Penis (tissue), 1 donor: ENCODE results near the genes PANX2 and NCAPH2.

- PRO-cap, result no peak
Observed at GRCh38 chr22:50006321-50006684, 6.3 kb downstream of the IL17REL start.

GRCh38 chr22:50010581-50011173 lies 1.9 kb downstream of the IL17REL start:
- PRO-cap, result no peak

DNA sequence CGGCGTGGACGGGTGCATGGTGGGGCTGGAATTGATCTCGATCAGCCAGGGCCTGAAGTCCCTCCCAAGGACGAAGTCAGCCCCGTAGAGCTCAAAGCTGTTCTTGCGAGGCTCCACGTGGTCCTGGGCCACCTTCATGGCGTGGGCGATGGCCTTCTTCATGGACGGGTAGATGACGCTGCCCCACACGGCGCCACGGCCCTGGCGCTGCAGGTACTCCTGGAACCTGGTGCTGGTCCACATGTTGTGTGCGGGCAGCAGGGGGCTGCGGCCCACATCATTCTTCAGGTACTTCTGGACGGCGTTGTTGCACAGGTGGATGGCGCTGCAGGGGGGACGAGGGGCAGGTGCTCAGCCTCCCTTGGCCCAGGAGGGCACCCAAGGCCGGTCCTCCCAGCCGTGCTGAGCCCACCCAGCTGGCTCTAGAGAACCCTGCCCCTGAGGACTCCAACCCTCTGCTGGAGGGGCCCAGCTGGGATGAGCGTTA lies 19.3 kb upstream of the IL17REL start:
- PRO-cap, result no peak

DNA sequence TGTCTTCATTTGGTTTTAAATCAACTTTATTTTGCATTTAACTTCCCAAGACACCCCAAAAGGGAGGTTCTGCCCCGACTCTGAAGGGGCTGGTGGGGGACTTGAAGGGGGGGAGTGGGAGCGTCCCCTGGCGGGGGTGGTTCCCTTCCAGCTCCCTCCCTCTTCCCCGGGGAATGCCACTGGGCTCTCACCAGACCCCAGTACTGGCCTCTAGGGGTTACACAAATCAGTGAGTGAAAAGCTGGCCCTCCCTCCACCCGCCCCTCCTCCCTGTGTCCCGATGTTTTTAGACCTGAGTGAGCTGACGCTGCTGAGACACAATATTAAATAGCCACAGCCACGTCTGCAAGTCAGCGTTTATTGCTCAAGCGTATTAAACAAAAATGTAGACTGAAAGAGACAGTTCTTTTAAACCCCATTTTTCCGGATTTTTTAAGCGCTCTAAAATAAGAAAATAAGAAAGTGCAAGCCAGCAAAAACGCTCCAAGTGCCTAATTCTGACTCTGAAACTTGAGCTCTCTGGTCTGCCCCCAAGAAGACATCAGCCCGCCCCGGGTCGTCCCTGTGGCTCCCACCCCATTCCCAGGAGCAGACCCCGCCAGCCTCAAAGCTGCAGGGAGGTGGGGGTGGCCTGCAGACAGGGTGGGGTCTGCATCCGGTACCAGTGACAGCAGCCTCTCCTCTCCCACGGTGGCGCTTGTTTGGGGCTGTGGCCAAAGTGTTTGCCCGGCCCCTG lies 26.0 kb downstream of the MLC1 start:
- PRO-cap, result no peak

GRCh38 chr22:50170420-50171025 lies at the start of gene PANX2:
TSS of gene PANX2 (plus strand) at chr22:50170731.
- PRO-cap, result no peak

DNA sequence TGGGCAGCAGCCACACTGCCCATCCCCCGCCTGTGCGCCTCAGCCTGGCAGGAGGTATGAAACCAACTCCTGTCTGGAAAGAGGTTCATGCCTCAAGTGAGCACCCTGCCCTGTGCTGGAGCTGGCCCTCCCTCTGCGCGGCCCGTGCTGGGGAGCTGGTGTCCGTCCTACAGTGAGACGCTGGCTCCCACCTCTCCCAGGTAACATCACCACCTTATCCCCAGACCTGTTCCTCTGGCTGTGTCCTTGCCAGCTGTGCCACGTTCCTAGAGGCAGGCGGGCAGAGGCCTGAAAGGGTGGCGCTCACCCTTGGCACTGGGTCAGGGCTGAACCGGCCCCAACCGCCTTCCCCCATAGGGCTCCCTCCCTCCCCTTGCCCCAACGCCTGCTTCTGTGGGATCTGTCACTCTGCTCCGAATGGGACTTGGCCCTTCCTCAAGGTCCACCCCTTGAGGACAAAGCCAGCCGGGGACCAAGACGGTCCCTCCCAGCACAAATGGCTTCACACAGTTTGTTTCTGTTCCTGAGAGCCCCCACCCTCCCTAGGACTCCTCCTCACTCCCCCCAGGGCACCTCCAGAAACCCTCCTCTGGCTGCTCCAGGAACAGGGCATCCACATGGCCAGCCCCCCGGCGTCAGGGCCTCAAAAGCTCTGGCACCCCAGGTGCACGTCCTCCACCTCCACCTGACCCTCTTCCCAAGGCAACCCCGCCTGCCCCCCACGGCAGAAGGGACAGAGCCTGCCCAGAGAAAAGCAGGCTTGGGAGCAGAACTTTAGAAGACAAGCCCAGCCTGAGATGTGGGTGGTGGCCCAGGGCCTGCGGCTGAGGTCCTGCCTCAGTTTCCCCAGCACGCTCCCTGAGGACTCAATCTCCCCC lies 2.8 kb upstream of the TRABD start:
- PRO-cap, result no peak

GRCh38 chr22:50186814-50187695 lies 1.3 kb downstream of the TRABD start:
- PRO-cap, result no peak

- PRO-cap, result no peak
Observed at GRCh38 chr22:50189643-50190058, 3.9 kb downstream of the TRABD start.

DNA sequence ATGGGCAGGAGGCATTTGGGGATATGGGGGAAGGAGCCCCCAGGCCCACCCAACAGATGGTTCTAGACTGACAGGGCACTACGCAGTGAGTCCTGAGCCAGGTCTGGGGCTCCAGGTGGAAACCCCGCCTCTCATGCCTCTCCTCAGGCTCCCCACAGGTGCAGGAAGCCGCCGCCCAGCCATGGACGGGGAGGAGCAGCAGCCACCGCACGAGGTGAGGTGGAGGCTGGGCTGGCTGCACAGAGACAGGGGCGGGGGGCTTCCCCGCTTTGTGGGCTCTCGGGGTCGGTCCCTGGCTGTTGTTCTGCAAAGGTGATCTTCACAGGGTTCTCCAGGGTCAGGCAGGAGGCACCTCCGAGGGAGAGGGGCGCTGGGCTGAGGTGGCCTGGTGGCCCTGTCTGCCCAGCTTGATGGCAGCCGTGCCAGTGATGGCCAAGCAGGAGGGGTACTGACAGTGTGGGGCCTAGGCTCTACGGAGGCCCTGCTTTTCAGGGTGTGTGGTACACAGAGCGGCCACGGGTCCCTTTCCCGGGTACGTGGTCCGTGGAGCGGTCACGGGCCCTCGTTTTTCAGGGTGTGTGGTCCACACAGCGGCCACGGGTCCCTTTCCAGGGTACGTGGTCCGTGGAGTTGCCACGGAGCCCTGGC lies 7.3 kb downstream of the TRABD start:
- PRO-cap, result no peak

GRCh38 chr22:50225616-50226254 lies 19.1 kb downstream of the TUBGCP6 start:
- PRO-cap, result no peak

DNA sequence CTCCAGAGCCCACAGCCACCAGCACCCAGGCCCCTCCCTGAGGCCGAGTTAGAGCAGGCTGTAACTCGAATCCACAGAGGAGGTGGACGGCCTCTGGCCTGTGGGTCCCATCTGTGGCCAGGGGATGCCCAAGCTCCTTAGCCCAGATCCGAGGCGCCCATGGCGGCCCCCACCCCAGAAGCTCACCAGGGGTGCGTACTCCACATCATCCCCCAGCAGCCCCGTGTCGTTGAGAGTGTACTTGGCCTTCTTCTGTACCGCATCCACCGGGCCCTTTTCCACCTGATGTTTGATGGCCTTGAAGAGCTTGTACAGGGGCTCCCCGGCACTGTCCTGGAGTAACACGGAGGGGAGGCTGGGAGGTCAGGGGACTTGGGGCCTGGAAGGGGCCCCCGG lies 9.3 kb upstream of the MAPK11 start:
- PRO-cap, result no peak

DNA sequence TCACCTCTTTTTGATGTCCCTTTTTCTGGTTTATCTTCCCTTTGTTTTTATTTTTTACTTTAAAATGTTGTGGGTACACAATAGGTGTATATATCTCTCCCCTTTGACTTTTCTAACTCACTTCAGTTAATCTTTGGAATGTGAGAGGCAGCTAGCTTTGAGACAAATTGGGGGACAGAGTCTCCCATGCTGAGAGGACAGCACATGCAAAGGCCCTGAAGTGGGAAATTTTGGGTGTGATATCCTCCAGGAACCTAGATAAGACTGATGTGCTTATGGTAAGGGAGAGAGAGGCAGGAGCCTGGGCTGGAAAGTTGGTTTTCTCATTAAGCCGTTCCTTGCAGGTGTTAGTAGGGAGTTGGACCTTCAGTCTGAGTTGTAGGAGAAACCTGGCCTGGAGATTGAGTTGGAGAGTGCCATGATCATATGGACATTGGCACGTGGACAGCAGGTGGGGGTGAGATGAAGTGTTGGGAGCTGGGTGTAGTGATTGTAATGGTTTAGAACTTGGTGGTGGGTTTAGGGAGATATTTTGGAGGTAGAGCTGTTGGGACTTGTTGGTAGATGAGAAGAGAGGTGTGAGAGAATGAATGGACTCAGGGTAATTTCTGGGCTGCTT lies 4.8 kb downstream of the PPP6R2 start:
- PRO-cap, result no peak

DNA sequence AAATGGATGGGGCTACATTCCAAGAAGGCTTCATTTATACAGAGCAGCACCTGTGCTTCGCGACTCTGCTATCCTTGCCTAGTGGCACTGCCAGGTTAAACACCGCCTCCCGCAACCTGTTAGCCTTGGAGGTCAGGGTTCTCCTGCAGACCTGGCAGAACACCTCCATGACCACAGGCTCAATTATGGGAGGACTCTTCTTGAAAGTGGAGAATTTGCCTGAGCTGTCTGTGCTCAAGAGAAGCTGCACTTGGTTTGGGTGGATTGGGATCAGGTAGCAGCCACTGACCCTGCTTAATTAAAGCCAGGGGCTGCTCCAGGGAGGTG lies 56.2 kb downstream of the PPP6R2 start:
- PRO-cap, result no peak

DNA sequence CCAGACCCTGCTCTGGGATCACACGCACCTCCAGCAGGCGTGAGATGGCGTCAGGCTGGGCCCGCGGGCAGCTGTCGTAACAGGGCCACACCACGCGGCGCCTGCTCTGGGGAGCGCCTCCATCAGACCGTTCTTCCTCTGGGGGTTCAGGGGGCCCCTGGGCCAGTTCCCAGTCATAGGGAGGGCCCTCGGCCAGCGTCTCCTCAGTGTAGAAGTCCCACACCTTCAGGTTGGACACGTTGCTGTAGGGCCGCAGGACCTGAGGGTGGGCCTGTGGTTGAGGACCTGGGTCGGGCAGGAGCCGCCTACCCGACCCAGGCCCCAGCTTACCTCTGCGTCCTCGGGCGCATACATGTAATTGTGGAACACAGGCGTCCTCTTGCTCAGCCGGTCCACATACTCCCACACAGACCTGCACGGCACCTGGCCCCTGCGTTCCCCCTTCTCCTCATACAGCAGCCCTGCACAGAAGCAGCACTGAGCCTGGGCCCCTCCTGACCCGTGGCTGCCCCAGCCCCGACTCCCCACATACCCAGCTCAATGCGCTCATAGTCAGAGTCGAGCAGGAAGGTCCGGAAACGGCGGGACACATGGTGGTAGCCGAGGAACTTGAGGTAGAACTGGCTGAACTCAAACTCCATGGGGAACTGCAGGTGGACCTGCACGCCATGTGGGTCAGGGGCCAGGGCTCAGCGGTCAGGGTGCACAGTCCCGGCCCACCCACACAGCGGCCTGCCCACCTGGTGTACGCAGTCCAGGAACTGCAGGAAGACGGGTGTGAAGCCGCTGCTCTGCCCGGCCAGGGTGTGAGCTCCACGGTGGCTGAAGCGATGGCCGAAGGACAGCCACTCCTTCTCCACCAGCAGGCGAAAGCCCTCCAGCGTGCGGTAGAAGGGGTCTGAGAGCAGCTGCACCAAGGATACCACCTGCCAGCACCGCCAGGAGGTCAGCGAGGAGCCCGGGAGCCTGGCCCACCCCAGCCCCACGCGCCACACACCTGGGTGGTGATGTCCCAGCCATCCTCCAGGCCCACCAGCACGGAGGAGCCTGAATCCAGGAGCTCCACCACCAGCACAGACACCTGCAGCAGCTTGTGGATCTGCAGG lies 20.0 kb downstream of the SBF1 start:
- PRO-cap, result no peak

GRCh38 chr22:50474192-50474896 lies 491 bp downstream of the SBF1 start:
- PRO-cap, result bidirectional peak, plus-strand start at chr22:50474339, minus-strand start at chr22:50474232

DNA sequence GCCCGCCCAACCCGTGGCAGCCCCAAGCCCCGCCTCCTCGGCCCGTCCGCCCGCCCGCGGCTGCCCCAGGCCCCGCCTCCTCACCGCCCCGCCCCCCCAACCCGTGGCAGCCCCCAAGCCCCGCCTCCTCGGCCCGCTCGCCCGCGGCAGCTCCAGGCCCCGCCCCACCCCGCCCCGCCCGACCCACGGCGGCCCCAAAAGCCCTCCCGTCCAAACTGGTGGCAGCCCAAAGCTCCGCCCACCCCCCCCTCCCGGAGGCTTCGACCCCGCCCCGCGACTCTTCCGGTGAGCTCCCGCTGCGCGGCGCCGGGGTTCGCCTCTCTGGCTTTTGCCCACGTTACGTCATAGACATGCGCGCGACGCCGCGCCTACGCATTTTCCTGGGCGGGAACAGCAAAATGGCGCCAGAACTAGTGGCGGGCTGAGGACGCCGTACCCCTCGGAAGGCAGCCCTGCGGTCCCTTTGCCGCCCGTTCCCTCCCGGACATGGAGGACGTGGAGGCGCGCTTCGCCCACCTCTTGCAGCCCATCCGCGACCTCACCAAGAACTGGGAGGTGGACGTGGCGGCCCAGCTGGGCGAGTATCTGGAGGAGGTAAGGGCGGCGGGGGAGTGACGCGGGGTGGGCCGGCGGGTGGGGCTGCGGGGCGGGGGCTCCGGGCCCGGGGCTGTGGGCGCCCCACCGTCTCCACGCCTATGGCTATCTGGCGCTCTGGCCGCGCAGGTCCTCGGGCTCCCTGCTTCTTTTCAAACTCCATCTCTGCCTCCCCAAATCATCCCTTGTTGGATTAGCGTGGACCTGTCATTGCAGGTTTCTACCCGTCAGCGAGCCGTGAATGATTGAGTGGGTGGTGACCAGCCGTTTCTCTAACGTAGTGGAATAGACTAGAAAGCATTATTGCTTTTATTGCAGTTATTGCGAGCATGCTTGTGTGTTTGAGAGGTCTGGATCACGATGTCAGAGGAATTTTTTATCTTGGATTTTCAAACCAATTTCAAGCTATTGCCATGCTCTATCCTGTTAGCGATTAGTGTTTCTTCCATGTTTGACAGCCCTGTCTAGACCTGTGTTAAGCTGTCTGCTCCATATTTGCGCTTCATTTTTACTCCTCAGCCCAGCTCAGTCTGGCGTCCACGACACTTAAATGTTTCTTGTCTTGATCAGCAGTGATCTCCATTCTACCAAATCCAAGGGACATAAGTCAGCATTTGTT lies at the start of gene NCAPH2:
Gene NCAPH2 (plus strand): TSS at position 373 of the 1,213 bp plus-strand sequence.
- PRO-cap, result unidirectional peak, plus-strand start at position 407 of the sequence; bidirectional peak, plus-strand start at position 696 of the sequence, minus-strand start at position 550 of the sequence

GRCh38 chr22:50527538-50528064 lies 2.2 kb upstream of the SCO2 start:
- PRO-cap, result no peak

GRCh38 chr22:50541644-50542042 lies 4.1 kb upstream of the KLHDC7B start:
- PRO-cap, result unidirectional peak, minus-strand start at chr22:50541844

GRCh38 chr22:50564372-50564935 lies 1.7 kb upstream of the SYCE3 start:
- PRO-cap, result no peak

DNA sequence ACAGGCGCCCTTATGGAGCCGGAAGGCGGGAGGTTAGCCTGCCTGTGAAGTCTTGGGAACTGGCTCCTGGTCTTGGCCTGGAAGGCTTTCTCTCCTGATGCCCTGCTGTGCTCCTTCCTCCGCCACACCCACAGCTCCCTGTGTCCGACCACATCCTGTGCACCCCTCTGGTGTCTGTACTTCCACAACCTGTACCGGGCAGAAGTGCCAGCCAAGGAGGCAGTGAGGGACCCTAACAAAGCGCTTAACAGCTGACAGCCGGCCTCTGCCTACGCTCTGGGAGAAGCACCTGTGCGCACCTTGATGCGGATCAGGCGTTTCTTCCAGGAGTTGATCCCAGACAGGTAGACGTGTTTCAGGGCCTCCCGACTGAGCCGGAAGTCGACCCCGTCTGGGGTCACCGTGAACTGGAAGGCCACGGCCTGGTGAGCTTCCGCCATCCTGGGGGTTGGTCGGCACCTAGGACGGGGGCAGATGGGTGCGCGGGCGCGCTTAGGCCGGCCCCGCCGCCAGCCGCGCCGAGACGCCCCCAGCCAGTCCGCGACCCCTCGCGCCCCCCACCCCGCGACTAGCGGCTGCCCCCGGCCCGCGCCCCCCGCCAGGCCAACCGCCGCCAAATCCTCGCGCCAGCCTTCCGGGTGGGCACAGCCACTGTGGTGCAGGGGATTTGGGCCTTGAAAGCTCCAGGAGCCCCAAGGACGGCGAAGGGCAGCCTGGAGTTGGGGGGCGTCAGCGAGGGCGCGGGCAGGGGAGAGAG lies 573 bp downstream of the CPT1B start:
- PRO-cap, result no peak